ENCODE results near the genes CNPY4 and TRIP6.

GRCh38 chr7:100119470-100120694, at the start of gene CNPY4:
Gene CNPY4, plus strand, starts transcription at chr7:100119634.
- PRO-cap = bidirectional peak, plus-strand start at chr7:100119624, minus-strand start at chr7:100119356

DNA sequence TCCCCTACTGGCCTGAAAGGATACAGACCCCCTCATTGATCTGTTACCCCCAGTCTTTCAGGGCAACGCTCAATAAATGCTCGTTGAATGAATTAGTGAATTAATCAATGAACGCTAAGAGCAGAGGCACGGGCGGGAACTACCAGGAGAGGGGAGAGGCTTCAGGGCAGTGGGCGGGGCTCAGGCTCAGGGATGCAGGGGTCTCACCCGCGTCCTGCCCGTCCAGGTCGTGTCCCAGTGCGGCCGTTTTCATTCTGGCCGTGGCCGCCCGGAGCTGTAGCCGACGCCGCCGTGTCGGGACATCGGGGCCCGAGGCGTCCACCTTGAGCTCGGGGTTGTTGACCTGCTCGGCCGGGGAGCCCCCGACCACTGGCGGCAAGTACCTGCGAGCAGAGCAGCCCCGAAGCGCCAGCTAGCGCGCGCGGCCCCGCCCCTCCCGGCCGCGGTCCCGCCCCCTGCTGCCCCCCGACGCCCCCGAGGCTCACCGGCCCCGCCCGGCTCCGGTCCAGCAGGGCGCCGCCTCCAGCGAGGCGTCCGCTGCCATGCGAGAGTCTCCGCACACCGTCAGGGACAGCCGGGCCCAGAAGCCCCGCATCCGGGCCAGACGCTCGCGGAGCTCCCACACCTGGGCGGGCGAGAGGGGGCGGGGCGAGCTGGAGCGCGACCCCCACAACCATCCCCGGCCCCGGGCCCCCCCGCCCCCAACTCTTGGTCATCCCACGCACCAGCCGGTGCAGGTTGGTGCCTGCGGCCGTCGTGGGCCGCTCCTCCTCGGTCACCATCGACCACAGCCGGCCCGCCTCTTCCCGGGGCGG, 2.8 kb upstream of the GAL3ST4 start:
- PRO-cap = no peak

GRCh38 chr7:100201390-100202243, 18.1 kb upstream of the PVRIG start:
- PRO-cap = no peak

DNA sequence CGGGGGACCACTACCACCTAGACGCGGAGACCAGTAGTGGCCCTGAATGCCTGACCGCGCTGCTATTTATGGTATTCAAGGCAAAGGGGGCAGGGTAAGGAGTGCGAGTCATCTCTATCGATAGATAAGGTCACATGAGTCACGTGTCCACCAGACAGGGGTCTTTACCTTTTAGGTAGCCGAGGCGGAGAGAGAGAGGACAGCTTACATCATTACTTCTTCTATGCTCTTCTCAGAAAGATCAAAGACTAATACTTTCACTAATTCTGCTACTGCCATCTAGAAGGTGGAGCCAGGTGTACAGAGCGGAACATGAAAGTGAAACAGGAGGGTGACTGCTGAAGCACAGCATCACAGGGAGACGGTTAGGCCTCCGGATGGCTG, 2.2 kb upstream of the PVRIG start:
- PRO-cap = no peak

DNA sequence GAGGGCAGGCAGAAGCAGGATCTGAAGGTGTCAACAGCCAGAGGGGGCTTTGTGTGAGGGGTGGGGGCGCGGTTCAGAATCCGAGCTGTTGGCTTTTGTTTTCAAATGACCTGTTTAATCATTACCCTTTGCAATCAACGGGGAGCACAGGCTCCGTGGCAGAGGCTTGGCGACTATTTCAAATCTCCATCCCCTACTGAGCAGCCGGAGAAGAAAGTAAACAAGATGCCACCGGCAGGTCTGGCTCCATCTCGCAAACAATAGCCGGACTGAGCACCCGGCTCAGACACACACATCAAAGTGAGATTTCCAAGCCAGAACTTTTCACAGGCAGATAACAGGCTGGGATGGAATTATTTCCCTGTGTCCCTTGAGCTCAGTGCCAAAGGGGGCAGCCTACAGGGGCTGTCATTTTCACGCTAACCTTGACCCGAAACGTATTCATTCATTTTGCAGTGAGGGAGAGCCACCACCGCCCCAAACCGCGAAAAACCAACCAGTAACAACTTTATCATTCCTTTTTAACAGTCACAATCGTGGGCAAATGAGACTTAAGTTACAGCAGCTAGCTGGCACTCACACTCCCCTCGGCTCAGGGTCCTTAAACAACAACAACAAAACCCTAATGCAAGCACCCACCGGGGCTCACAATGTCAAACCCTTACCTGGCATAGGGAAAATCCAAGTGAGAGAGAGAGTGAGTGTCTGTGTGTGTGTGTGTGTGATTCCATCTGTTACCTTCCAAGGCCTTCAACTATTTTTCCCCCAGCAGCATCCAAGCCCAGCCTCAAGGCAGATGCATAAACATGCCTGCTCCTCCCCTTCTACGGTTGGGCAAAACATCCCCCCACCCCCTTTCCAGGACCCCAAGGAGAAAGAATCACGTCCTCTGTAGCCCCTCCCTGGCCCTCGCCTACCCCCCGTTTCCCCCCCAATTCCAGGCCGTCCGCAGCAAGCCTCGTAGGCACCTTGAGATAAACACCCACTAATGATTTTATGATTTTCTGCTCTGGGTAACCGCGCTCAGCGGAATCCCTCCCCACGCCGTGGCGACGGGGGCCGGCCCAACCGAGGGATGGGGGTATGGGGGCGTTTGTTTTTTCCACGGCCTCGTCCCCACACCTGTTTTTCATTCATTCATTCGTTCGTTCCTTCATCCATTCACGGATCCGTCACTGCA, 36.7 kb upstream of the SPDYE3 start:
- PRO-cap = no peak

DNA sequence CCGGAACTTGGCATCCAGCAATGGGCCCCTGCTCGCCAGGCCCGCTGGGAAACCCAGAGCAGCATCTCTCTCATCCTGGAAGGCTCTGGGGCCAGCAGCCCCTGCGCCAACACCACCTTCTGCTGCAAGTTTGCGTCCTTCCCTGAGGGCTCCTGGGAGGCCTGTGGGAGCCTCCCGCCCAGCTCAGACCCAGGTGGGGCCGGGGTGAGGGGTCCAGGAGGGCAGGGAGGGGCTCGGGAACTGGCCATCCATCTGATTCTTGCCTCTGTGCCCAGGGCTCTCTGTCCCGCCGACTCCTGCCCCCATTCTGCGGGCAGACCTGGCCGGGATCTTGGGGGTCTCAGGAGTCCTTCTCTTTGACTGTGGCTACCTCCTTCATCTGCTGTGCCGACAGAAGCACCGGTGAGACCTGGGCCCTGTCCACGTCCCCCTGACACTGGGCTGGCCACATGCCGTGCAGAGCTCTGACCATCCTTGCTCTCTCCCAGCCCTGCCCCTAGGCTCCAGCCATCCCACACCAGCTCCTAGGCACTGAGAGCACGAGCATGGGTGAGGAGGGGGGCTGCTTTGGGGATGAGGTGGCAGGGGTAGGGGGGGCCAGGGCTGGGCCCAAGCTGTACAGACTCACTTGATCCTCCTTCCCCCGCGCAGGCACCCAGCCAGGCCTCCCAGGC, 5.1 kb upstream of the PILRB start:
- PRO-cap = no peak

GRCh38 chr7:100442701-100443544, 6.6 kb upstream of the PPP1R35 start:
- PRO-cap = no peak

DNA sequence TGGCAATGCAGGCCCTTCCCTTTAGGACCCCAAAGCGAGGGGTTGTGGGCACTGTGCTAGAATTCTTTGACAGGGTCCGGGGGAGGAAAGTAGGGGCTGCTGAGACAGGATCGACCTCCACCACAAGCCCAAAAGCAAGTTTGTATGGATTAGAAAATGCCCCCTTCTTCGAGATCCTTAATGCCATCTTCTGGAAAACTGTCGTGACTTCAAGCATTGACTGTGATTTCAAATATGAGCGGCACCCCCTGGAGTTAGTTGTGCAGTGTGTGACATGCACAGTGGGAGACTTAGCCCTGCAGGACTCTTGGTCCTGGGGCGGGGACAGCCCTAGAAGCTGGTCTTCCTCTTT, 6.6 kb upstream of the SPACDR start:
- PRO-cap = no peak

- PRO-cap = no peak
Observed at GRCh38 chr7:100485134-100485892, 1.6 kb downstream of the NYAP1 start.

GRCh38 chr7:100493861-100494536, 10.3 kb downstream of the NYAP1 start:
- PRO-cap = no peak

DNA sequence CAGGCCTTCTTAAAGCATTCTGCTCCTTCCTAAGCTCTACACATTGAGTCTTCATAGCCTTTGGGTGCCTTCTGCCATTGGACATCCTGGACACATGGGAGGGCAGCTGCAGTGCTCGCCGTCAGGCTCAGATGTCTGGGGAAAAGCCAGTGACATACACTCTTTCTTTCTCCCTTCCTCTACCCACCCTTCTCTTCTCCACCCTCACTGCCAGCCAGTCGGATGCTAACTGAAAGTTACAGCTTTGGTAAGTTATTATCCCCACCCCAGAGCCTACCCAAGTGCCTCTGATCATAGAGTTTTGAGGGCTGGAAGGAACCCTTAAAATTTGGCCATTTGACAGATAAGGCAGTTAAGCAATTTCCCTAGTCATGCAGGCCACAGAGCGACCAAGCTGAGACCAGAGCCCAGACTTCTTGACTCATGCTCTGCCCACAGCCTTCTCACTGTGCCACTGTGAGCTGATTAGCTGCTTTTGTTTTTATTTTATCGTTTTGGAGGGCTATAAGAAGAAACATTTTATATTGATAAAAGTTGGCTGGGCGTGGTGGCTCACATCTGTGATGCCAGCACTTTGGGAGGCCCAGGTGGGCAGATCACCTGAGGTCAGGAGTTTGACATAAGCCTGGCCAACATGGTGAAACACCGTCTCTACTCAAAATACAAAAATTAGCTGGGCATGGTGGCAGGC, 17.2 kb downstream of the SAP25 start:
- PRO-cap = no peak

DNA sequence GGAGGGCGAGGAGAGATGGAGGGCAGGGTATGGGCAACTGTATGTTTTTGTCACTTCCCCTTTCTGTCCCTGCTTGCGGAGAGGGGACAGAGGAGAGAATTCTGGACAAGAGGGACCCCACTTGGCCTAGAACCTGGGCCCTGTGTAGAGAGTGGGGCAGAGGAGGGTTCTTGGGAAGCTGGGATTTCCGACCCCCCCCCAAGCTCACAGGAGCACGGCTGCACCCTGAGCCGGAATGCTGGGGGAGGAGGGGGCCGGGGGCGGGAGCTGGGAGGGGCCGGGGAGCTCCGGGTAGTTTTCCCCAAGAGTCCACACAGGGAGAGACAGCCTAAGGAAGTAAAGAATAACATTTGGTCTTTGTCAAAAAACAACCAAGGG, 1.8 kb downstream of the LRCH4 start:
- PRO-cap = no peak

GRCh38 chr7:100603608-100604670, 1.8 kb downstream of the PCOLCE start:
- PRO-cap = bidirectional peak, plus-strand start at chr7:100604305, minus-strand start at chr7:100604216

DNA sequence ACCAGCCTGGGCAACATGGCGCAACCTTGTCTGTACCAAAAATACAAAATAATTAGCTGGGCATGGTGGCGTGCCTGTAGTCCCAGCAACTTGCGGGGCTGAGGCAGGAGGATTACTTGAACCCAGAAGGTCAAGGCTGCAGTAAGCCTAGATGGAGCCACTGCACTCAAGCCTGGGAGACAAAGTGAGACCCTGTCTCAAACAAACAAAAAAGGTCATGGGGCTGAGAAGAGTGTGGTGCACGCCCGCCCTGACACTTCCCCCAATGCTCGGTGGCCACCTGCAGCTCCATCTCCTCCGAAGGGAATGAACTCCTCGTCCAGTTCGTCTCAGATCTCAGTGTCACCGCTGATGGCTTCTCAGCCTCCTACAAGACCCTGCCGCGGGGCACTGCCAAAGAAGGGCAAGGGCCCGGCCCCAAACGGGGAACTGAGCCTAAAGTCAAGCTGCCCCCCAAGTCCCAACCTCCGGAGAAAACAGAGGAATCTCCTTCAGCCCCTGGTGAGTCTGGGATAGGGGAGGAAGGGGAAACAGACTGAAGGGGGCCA, 4.0 kb downstream of the PCOLCE start:
- PRO-cap = no peak

- PRO-cap = bidirectional peak, plus-strand start at chr7:100837605, minus-strand start at chr7:100837406
Observed at GRCh38 chr7:100837041-100837842, 9.9 kb upstream of the EPHB4 start.

- PRO-cap = no peak
Observed at GRCh38 chr7:100865545-100865901, 1.7 kb upstream of the TRIP6 start.

DNA sequence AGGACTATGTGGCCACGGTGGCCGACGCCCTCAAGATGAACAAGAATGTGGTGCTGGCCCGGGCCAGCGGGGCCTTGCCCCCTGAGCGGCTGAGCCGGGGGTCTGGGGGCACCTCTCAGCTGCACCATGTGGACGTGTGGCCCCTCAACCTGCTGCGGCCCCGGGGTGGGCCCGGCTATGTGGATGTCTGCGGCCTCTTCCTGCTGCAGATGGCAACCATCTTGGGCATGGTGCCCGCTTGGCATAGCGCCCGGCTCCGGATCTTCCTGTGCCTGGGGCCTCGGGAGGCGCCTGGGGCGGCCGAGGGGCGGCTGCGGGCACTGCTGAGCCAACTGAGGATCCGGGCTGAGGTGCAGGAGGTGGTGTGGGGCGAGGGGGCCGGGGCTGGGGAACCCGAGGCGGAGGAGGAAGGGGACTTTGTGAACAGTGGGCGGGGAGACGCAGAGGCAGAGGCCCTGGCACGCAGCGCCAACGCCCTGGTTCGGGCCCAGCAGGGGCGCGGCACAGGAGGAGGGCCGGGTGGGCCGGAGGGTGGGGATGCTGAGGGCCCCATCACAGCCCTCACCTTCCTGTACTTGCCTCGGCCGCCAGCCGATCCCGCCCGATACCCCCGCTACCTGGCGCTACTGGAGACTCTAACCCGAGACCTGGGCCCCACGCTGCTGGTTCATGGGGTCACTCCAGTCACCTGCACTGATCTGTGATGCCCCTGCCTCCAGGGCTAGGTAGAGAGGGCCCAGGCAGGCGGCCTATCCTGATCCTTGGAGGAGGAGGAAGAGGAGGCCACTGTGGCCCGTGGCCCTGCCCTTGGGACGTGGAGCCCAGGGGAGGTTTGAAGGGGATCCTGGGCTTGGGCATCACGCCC, 1.1 kb upstream of the TRIP6 start:
- PRO-cap = bidirectional peak, plus-strand start at position 267 of the sequence, minus-strand start at position 419 of the sequence

DNA sequence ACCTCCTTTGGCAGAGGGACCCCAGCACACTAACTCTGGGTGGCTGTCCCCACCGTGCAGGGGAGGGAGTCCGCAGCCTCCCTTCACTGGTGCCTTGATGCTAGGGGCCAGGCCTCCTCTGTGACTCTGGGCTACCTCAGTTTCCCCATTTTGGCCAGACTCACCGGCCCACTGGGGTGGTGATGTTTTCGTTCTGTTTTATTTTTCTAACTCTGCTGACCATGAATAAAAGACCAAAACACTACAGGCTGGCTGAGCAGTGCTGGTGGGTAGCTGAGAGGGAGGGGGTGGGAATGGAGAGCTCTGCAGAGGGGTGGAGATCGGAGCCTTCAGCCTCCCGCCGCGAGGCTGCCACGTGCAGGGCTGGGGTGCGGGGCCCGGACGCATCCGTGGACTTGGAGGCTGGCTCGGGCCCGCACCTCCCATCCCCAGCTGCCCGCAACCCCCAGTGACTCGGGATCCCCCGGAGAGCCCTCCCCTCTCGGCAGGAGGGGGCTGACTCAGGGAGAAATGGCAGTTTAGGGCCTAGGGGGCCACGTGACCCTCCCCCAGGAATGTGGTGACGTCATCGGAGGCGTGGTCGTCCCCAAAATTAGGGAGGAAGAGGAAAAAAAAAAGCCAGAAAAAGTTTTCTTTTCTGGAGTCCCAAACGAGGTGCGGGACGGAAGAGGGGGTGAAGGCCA, at the start of gene TRIP6:
Gene TRIP6 (plus strand): TSS at position 621 of the 683 bp plus-strand sequence.
- PRO-cap = bidirectional peak, plus-strand start at position 642 of the sequence, minus-strand start at position 450 of the sequence

DNA sequence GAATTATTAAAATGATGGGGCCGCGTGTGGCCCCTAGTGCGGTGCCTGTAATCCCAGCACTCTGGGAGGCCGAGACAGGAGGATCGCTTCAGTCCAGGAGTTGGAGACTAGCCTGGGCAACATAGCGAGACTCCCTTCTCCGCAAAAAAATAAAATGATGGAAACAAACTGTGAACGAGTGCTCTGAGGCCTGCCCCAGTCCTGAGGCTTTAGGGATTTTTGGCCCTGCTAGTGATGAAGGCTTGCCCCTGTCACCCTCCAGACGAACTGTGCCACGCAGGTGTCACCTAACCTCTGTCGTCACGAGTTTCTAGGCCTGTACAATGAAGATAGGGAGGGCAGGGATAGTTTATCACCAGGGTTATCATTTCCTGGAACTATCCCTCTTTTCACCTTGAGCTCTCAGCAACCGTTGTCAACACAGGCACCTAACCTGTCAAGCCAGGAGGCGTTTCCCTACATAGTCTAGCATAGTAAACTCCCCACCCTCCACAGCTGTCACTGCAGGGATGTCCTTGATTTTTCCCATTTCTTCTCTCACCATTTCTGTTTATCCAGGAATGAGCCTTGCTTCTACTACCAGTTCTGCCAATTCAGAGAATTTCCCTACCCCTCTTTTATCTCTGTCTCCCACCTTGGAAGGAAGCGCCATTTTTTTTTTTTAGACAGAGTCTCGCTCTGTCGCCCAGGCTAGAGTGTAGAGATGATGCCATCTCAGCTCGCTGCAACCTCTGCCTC, 2.1 kb upstream of the ACHE start:
- PRO-cap = bidirectional peak, plus-strand start at position 494 of the sequence, minus-strand start at position 271 of the sequence

DNA sequence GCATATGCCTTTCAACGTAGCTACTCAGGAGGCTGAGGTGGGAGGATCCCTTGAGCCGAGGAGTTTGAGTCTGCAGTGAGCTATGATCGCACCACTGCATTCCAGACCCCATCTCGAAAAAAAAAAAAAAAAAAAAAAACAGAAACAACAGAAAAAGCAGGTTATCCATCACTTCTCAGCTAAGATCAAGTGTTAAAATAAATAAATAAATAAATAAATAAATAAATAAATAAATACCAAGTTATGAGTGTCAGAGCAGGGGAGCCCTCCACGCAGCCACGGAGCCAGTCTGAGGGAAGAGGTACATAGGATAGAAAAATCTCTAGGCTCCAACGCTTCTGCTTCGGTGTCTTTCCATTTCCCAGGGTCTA, 5.2 kb downstream of the TRIM56 start:
- PRO-cap = no peak

Measured in jejunum (tissue), 1 donor.